Cardiac fibroblast (primary cell): ENCODE measurements around the genes TNP2 and PRM1.

GRCh38 chr16:11269044-11269490, at the start of gene TNP2:
Gene TNP2 (minus strand): TSS chr16:11269325.
- RRBS = 94% methylated on average over 2 of the region's 8 CpGs

- RRBS = no CpG with 5 or more reads among the region's 14 CpGs
Observed at GRCh38 chr16:11281045-11281769, at the start of gene PRM1. Gene PRM1 (minus strand): TSS chr16:11281330.

DNA sequence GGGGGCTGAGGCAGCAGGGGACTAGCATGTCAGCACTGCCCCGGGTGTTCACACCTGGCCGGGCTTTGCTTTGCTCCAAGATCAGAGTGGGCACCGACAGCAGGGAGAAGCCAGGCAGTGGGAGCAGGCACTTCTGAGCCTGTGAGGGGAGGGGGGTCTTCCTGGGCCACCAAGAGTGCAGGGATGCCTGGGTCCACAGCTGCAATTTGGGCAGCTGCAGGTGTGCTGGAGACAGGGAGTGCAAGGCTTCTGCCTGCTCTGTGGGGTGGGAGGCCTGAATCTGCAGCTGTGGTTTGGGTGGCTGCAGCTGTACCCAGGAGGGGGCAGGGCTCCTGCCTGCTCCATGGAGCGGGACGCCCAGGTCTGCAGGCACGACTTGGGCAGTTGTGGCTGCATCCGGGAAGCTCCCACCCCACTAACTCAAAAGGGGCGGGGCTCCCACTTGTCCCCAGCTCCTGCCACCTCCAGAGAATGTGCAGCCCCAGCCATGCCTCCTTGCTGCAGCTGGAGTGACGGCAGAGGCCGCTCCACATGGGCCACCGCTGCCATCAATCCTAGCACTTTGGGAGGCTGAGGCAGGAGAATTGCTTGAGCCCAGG, 27.7 kb upstream of the PRM1 start:
- RRBS = no CpG with 5 or more reads among the region's 11 CpGs

GRCh38 chr16:11333563-11334272, 11.5 kb upstream of the RMI2 start:
- RRBS = no CpG with 5 or more reads among the region's 10 CpGs

DNA sequence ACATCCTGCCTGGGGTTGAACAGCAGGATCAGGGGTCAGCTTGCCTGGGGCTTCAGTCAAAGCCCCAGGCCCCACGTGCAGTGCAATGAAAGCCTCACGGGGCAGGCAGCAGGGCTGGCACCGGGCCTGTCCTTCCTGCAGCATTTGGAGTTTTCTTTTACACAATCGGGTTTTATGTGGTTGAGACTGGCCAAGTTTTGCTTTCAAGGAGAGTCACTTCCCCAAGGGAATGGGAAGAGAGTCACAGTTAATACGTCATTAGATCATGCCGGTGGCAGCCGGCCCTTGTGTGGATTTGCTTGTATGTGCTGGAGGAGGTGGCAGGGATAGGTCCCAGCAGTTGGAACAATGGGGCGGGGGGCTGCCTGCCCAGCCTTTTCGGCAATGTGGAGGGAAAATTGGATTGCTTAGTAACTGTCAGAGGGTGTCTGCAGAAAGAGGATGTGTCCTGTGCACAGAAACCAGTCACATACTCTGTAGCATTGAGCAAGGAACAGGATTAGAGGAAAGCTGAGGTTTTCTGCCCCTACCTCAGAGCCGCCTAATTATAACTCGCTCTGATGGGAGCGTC, 4.5 kb downstream of the RMI2 start:
- RRBS = no CpG with 5 or more reads among the region's 12 CpGs

DNA sequence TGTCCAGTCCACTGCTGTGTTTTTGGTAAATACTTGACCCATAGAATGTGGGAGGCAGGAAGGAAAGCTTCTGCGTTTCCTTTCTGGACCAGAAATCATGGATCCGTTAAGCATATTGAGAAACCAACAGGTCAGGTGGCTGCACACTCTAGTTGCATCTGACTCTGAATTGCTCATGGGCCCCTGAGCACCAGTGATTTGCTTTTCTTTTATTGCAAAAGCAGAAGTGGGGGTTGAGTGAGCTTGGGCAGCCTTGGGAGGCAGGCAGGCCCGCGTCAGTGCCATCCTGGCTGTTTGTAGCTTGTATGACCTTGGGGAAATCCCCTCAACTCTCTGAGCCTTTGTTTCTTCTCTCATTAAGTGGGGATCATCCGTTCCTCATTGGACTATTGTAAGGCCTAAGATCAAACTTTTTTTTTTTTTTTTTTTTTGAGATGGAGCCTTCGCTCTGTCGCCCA, 25.3 kb downstream of the RMI2 start:
- RRBS = no CpG with 5 or more reads among the region's 7 CpGs

GRCh38 chr16:11497131-11497943, 29.7 kb downstream of the ENSG00000188897 start:
- RRBS = 25% methylated on average over 2 of the region's 17 CpGs

GRCh38 chr16:11540489-11540867, 13.4 kb upstream of the ENSG00000188897 start:
- RRBS = no CpG with 5 or more reads among the region's 5 CpGs

DNA sequence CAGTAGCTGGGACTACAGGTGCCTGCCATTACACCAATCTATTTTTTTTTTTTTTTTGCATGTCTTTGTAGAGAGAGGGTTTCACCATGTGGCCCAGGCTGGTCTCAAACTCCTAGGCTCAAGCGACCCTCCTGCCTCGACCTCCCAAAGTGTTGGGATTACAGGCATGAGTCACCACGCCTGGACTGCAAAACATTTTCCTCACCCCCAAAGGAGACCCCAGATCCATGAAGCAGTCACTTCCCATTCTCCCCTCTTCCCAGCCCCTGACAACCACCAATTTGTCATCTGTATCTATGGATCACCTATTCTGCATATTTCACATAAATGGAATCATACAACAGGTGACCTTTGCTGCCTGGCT, 13.8 kb upstream of the ENSG00000188897 start:
- RRBS = no CpG with 5 or more reads among the region's 3 CpGs

GRCh38 chr16:11551737-11552358, 24.8 kb upstream of the ENSG00000188897 start:
- RRBS = no CpG with 5 or more reads among the region's 8 CpGs

- RRBS = no CpG with 5 or more reads among the region's 6 CpGs
Observed at GRCh38 chr16:11571394-11571958, 15.2 kb downstream of the LITAF start.

DNA sequence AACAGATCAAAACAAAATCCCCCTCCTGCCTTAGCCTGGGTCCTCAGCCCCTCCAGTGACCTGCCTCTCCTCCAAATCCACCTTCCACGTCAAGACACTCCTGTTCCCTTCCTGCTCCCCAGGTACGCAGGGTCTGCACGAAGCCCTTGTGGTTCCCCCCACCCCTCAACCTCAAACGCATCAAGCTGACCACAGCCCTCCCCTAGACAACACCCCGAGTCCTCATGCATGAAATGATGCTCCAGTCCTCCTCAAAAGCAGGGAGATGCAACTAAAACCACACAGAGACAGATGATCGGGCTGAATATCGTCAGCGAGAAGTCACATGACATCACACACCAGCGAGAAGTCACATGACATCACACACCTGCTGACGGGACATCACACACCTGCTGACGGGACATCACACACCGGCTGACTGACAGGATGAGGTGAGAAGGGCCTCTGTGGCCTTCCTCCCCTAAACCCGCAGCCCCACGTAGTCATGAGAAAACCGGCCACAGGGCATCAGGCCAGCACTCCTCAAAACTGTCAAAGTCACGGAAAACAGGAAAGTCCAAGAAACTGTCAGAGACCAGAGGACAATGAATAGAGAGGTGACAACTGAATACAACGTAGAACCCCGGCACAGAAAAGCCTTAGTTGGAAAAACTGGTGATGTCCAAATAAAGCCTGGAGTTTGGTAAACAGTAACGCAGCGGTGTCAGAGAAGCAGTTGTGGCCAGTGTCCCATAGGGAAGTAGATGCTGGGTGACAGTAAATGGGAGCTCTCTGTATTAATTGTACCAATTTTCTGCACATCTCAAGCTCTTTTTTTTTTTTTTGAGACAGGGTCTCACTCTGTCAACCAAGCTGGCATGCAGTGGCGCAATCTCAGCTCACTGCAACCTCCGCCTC, 14.3 kb downstream of the LITAF start:
- RRBS = 29% methylated on average over 4 of the region's 22 CpGs

- RRBS = no CpG with 5 or more reads among the region's 23 CpGs
Observed at GRCh38 chr16:11629021-11629942, 39.0 kb upstream of the SNN start.

DNA sequence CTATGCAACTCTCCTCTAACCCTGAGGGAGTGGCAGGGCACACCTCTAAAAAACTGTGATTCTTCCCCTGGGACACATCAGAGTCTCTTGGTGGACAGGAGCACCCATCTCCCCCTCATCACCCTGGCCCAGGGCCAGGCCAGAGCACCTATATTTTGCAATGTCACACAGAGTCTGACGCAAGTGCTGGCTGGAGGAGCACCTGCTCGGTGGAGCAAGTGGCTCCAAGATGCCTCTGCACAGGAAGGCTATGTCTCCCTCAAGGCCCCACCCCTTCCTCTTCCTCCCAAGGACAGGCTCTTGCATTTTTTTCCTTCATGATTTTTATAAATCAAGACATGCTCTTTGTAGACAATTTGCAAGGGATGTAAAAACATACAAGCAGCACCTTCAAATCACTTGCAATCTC, 13.3 kb downstream of the SNN start:
- RRBS = no CpG with 5 or more reads among the region's 2 CpGs

DNA sequence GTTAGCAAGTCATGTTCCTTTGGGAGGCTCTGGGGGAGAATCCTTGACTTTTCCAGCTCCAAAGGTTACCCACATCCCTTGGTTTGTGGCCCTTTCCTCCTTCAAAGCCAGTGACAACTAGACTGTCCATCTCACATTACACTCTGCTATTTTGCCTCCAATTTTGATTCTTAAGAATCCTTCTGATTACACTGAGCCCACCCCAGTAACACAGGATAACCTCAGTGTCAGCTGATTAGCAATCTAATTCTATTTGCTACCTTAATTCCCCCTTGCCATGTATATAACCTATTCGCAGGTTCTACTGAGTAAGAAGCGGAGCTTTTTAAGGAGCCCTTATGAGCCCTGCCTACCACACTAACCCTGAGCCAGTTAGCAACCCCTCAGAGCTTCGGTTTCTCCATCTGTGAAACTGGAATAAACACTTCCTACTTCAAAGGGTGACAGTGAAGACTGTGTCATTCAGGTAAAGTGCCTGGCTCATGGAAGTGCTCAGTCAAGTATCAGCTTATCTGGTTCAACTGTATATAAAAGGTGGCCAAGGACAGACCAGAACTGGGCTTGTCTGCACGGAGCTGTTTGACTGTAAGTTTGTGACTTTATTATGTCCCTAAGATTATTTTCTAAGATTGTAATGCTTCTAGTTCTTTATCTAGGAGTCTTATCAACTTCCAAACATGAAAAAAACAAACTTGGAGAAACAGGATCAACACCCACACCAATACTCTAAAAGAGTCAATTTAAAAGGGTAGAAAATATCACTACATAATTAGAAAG, 31.1 kb downstream of the TXNDC11 start:
- RRBS = no CpG with 5 or more reads among the region's 4 CpGs

- RRBS = no CpG with 5 or more reads among the region's 6 CpGs
Observed at GRCh38 chr16:11750996-11751415, 8.3 kb upstream of the TXNDC11 start.

DNA sequence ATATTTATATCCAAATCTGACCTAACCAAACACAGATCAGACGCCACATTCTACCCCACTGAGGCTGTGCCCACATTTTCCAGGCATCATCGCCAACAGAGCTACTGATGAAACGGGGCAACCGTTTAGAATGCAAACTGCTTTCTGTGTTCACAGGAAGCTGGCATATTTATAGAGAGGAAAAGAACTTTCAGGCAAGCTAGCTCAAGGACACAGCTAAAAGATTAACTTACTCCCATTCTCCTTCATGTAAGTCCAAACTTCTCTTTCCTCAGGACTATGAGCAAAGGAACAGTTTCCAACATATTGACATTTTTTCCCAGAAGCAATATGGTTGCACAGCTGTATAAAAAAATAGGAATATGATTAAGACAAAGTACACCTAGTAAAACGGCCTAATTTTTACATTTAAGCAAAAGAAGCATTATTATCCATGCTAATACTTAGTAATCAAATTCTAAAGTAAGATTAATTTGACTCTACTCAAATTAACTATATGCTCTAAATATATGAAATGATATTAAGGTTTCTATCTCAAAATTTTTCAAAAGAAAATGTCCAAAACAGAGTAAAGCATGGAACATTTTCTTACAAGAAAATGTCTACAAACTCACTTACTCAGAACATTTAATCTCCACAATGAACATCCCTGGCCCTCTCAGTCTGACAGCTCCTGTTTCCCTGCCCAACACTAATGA, 15.7 kb upstream of the TXNDC11 start:
- RRBS = no CpG with 5 or more reads among the region's 5 CpGs

DNA sequence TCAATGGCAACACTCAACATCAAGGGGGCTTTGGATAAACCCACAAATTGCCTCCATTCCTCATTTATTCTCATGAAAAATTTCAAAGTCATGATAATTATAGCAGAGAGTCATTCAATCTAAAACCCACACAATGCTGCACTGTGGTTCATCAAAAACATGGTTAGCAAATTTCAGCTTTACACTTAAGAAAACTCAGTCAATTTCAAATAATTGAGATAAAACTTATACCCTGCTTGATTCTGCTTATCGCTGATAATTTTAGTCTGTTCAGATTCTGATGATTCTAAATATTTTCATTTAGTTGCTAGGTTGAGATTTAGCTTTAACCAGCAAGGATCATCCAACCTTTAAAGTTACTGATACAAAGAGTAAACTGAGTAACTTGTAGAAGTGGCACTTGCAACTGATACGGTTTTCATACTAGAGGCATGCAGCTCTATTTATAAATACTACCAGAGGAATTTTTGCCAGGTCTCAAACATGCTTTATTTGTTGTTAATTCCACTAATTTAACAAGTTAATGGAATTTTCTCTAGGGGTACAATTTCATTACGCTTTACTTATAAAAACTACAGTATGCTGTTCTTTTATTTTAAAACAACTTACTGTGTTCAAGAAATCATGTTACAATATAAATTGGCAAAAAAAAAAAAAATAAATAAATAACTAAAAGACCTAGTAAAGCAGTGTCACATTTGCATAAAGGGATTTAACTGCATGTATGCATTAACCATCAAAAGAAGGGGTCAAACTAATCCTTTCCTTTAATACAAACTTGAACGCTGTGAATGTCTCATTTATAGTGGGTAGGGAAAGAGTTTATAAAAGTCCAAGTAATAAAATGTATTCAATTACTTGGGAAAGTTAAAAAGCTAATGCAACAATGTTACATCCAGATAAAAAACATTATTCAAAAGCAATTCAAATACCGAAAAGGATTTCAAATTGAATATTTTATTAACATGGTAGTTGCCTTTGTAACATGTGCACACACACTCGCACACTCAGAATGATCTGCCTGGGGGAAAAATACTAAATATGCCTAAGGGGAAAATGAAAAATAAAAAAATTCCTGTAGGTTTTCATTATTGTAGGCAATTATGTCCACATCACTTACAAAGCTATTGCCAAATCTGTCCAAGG, 20.8 kb upstream of the RSL1D1 start:
- RRBS = no CpG with 5 or more reads among the region's 6 CpGs

DNA sequence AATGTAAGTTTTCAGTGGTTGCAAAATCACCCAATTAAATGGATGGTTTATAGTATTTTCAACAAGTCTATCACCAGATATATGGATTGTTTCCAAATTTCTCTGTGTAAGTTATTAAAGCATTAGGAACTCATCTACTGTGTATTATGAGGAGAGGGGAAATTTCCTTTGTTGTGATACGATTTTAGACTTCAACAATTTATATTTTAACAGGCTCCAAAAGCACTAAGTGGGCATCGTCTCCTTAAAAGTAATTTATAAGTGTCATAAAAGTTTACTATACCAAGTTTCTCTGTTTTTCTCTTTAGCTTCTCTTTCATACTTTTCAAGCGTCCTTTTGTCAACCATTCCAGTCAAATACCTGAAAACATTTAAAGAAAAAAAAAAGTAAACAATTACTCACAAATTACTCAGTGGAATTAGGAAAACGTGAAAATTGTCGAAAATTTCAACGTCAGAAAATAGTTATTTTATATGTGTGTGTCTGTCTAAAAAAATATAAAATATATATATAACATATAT, 24.9 kb downstream of the GSPT1 start:
- RRBS = no CpG with 5 or more reads among the region's 6 CpGs

DNA sequence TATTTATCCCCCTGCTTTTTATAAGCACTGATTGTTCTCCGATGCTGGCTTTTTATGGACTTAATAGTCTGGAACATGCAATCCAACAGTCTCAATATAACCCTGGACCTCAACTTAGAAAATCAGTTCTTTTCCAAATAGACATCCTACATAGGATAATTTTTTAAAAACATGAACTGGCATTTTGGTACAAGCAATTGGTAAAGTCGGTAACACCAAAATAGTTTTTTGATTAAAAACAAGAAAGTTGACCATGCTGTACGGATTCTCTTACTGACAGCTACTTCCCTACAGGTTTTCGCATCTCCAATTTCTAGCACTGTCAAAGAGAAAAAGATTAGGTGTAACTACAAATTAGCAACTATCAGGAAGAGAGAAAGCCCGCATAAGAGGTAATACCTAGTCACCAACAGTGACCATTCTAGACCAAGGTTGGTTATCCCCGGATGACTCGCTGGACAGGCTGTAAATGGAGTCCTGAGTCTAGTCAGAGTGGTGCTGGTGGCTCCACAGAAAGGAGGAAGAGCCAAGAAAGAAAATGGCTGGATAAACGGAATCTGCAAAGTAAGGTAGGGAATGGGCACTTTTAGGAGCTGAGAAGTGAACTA, 2.5 kb downstream of the GSPT1 start:
- RRBS = no CpG with 5 or more reads among the region's 8 CpGs